T47D (cell line): ENCODE data around the genes COL17A1 and SORCS1.

- RRBS: no CpG with 5 or more reads among the region's 7 CpGs
Measured at GRCh38 chr10:104064269-104064701, 21.4 kb downstream of the COL17A1 start.

GRCh38 chr10:104076834-104077336, 8.8 kb downstream of the COL17A1 start:
- RRBS: no CpG with 5 or more reads among the region's 4 CpGs

- RRBS: no CpG with 5 or more reads among the region's 3 CpGs
Measured at GRCh38 chr10:104085476-104086330, at the start of gene COL17A1. Gene COL17A1, minus strand, starts transcription at chr10:104085880.

DNA sequence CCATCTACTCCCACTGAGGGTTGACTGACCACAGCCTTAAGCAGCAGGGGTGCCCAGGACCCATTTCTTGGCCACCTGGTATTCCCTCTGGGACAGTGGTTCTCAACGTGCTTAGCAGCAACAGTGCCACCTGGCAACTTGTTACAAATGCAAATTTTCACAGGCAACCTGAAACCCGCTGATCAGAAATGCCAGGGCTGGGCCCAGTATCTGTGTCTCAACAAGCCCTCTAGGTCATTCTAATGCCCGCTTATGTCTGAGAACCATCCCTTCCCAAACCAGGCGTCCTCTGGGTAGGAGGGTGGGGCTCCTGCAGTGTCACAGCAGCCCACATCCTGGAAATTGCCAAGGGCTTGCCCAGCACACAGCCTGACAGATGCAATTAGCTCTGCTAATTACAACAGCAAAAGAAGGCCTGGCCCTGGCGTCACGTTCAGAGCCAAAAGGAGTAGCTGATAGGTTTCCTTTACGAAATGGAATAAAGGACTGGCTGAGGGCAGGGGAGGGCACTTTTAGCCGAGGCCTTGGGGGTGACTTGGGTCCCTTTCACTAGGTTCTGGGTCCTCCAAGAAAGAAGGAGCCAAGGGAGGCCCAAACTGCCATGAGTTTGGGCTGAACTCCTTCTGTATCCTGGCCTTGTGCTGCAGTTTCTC, 15.8 kb downstream of the ITPRIP start:
- RRBS: no CpG with 5 or more reads among the region's 8 CpGs

DNA sequence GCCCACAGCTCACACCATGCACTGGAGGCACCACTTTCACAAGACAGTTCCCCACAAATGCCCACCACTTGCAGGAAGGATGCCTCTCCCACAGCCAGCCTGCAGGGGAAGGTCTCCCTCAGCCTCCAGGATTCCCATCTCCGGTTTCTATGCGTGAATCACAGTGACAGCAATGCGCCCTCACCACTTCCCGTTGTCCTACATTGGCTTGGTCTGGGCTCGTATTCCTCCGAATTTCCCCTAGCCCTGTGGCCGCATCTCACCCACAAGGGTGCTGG, 10.3 kb downstream of the ITPRIP start:
- RRBS: no CpG with 5 or more reads among the region's 7 CpGs

GRCh38 chr10:104329773-104330871, 8.1 kb downstream of the ITPRIP start:
- RRBS: no CpG with 5 or more reads among the region's 9 CpGs

DNA sequence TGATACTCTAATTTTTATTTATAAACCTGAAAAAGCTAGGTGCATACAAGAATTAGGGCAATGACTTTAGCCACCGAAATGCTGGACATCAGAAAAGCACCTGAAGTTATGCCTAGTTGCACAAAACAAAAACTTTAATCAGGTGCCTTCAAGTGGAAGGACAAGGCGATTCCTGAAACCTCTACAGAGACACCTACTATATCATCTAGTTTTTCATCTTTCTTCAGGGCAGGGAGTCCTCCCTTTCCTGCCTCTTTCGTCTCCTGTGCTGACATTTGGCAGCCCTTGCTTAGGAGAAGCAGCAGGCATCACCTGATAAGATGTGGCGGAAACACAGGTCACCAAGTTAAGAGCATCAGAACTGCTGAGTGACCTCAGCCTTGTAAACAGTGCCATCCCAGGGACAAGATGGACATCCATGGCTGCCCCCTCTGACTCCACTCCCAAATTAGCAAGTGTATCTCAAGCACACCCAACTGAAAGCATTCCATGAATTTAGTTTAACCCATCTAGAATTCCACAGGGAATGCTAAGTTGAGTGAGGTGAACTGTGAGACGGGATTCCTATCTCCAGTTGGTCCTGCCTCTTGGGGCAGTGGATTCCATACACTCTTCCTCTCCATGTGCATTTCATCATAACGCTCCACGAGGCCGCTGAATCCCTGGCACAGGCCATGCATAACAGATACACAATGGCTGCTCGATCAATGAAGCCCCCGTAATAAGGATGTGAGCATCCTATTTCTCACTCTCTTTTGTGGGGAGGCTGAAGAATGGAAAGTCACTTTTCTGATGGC, 5.8 kb downstream of the ITPRIP start:
- RRBS: no CpG with 5 or more reads among the region's 10 CpGs

DNA sequence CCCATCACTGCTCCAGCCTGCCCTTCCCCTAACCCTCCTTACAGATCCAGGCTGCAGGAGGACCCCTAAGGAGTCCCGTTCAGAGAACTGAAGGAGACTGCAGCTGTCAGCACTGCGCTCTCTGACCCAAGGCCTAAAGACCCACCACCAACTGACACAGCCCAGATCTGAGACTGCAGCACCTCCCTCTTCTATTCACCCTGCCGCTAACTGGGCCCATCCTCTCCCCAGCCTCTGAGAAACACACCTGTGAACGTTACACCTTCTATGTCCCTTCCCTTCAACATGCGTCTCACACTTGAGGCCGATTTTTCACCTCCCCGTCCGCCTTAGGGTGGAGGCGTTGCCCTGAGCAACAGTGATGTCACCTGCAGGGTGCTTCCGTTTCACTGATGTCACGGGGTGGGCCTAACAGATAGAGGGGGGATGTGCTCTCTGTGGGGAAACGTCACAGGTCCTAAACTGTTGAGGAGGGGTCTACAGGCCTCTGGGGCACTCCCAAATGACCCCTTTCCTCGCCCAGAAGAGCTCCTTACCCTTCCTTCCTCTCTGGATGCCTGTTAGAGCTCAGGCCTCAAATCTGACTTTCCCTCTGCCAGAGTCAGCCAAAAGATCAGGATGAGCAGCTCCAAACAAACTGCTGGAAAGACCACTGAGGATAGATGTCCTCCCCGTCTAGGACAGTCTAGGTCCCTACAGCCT, 5.0 kb downstream of the ITPRIP start:
- RRBS: no CpG with 5 or more reads among the region's 14 CpGs

GRCh38 chr10:104349514-104350220, 4.0 kb upstream of the CFAP58 start:
- RRBS: no CpG with 5 or more reads among the region's 6 CpGs

DNA sequence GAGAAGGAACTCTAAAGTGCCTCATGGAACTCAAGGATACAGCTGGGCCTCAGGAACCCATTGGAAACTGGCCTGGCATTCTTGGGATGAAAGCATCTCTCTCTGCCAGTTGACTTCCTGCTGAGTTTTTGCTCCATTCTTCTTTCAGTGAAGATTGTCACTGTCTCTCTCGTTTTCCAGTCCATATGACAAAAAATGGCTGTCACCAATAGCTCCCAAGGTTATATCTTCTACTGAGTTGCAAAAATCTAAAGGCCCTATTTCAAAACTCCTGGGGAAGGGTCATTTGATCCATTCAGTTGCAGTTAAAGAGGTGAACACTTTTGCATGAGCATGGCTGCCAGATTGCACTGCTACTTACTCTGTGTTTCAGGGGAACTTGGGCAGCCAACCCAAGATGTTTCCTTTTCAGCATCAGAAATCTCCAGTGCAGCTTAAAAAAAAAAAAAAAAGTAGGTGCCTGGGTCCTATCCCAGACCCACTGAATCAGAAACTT, 24.9 kb downstream of the CFAP58 start:
- RRBS: no CpG with 5 or more reads among the region's 1 CpG

DNA sequence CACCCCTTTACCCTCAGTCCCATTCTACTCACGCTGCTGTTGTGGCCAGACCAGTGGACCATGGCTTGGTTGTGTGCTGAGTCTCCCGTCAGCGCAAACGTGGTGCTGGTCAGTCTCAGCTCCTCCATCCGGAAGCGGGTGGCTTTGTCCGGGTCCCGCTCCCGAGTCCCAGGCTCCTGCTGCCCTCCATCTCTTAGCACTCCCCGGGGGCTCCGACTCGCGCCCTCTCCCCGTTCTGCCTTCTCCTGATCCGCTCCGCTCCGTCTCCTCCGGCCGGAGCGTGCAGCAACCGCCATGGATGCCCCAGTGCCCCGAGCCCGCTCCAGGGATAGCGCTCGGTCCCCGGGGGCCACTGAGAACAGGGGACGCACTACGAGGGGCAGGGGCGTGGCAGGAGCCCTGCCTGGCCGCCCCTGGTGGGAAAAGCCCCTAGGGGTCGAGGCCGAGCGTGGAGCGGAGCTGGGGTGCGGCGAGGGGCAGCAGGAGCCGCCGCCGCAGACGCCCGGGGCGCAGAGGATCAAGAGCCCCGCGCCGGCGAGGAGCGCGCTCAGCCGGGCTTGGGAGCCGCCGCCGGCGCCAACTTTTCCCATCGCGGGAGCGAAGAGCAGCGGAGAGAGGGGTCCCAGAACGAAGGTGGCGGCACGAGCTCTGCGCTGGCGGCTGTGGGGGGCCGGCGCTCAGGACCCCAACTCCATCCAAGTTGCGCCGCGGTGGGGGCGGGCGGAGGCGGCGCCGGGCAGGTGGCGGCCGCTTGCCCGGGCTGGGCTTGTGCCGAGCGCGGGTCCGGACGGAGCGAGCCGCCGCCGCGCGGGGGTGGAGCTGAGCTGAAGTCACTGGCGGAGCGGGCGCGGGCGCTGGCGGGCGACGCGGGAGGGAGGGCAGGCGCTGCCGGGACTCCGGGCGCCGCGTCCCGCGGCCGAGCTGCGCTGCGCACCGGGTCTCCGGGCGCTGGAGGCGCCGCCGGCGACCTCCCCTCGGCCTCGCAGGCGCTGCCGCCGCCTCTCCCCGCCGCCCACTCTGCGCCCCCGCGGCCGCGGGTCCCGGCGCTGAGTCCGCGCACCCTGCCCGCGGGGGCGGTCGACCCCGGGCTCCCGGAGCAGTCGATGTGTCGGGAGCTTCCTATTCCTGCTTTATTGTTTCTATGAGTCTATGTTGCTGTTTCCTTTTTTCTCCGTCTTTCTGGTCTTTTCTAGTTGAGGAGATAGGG, at the start of gene SORCS1:
SORCS1 (minus strand) TSS at position 770 of the 1,207 bp plus-strand sequence.
- RRBS: 15% methylated on average over 84 of the region's 138 CpGs

DNA sequence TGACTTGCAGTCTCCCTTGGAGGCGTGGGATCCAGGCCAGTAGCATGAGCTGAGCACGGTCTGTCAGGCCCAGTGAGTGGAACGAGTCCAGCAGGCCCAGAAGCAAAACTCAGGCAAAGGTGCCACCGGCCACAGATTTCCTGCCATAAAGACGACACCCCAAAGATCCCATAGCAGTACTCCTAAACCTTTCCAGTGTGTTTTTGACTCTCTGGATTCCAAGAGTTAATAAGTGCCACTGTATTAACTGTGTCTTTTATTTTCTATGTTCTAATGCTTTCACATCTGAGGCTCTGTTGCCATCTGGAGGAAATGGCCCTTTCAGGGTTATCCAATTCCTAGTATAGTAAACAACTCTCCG, 1355.9 kb downstream of the XPNPEP1 start:
- RRBS: no CpG with 5 or more reads among the region's 6 CpGs

DNA sequence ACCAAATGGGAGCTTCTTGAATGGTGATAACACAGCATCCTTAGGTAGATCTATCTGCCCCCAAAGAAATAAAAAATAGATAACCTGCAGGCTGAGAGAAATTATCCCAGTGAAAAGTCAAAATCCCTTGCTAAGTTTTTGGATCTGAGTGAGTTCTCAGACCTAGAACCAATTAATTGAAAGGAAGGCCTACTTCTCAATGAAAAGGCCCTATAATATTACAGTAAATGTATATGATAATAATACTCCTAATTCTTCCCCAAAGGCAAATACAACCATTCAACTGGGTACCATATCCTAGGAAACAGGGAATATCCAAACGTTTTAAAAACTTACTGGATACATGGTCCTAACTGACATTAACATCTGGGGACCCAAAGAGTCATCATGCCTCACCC, 670.2 kb downstream of the XPNPEP1 start:
- RRBS: no CpG with 5 or more reads among the region's 1 CpG

DNA sequence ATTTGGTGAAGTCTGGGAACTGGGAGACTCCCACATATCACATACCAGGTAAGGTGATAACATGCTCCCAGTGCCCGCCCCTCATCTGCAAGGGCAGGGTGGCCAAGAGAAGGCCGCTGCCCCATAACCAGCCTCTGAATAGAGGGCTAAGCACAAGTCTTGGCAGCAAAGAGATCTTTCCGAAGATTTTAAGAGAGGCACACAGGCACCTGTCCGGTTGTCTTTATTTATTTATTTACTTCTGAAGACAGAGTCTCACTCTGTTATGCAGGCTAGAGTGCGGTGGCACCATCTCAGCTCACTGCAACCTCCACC, 34.4 kb downstream of the XPNPEP1 start:
- RRBS: no CpG with 5 or more reads among the region's 5 CpGs

DNA sequence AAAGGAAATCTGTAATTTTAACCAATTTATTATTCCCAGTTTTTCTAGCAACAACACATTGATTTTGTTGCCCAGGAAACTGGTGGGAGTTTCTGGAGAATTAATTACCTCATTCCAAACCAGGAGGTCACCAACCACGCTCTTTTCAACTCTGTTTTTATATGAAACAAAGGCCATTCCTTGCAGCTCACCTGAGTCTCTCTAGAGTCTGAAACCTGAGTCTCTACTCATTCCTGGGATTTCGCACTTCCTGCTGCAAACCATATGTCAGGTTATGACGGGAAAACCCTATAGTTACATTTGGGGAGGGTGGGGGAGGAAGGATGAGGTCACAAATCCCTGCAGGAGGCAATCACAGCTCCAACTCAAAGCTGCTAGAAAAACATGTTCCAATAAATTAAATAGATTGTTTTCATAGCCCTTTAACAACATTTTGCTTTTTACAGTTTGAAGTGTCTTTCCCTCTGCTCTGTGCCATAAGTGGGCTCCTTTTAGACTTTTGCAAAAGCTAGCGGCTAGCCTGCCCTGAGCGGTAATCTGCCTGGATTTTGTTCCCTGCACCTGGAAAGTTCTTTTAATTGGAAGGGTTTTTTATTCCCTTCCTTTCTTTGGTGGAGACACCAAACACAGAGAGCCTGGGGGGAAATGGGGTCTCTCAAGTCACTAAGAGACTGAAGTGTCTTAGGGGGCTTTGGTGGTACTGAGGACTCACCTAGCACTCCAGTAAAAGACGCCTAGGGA, 38.3 kb upstream of the XPNPEP1 start:
- RRBS: no CpG with 5 or more reads among the region's 6 CpGs

GRCh38 chr10:109969053-109969751, 38.6 kb upstream of the ADD3 start:
- RRBS: no CpG with 5 or more reads among the region's 12 CpGs

GRCh38 chr10:110136439-110137037, 70.9 kb upstream of the MXI1 start:
- RRBS: no CpG with 5 or more reads among the region's 3 CpGs

DNA sequence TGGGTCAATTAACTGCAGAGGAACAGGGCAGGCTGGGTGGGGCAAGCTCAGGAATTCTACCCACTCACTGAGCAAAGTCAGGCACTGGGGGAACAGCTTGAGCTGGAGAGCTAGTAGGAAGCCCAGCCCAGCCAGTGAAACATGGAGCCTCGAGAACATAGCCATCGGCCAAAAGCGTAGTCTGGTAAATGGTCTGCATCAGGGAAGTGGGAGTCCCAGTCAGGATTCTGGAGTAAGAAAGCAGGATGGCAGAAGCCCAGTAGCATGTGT, 65.6 kb upstream of the MXI1 start:
- RRBS: no CpG with 5 or more reads among the region's 3 CpGs

DNA sequence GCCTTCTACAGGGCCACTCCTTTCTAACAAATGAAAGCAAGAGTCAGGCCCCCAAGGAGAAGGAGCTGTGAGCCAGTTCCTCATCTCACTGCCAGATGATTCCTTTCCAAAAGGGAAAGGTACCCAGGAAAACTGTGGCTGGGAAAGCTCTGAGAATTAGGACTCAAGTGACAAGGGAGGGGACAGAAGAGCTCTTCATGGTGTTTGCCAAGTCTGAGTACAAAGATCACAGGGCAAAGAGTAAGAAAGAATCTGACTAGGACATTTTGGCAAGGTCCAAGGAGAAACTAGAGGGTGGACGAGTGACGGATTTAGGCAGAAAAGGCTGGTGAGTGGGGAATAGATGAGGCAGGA, 3.4 kb upstream of the MXI1 start:
- RRBS: no CpG with 5 or more reads among the region's 2 CpGs

DNA sequence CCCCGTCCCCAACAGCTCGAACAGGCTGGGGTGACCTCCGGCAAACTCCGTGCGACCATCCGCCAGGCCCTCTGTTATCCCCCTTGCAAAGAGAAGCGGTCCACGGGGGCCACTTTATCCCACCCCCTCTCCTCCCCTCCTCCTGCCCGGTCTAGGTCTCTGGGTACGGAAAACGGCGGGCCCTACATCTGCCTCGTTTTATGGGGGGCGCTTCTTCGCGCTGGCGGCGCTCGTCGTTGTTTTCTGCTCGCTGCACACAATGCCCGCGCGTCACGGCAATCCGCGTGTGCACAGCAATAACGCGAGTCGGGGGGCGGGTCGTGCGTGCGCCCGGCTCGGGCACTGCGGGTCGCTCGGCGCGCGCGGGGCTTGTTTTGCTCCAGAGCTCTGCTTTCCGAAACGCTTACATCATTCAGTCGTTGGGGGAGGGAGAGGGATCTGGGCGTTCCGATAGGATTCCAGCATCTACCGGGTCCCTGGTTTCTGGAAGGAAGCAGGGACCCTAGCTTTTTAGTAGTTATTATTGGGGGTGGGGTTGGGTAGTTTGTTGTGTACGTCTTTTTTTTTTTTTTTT, 3.2 kb downstream of the MXI1 start:
- RRBS: 2% methylated on average over 5 of the region's 50 CpGs